UCH-1 (cell line): Measurements from ENCODE around the genes MORC1, C3orf52 and CD200.

GRCh38 chr3:107264831-107265404 lies 112.3 kb upstream of the CCDC54 start:
- RRBS, result no CpG with 5 or more reads among the region's 10 CpGs

GRCh38 chr3:107367427-107367755 lies 9.8 kb upstream of the CCDC54 start:
- RRBS, result no CpG with 5 or more reads among the region's 5 CpGs

- RRBS, result no CpG with 5 or more reads among the region's 9 CpGs
Observed at GRCh38 chr3:107432193-107432530, 54.9 kb downstream of the CCDC54 start.

DNA sequence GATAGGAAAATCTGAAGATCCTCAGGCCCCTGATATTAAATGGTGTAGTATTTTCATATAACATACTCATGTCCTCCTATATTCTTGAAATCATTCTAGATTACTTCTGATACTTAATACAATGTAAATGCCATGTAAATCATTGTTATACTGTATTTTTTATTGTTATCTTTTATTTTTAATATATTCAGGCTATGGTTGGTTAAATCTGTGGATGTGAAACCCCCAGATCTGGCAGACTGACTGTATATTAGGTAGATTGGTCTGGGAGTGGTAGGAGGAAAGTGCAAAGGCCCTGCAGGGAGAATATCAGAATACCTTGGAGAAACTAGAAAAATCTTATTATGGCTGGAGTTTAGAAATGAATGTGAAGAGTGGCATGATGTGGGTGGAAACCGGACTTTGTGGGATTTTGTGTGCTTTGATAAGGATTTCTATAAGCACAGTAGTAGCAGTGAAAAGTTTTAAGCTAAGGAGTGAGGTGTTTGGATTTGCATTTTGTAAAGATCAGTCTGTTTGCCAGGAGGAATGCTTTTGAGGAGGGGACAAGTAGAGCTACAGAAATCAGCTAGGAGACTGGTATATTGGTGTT lies 91.9 kb downstream of the BBX start:
- RRBS, result no CpG with 5 or more reads among the region's 1 CpG

DNA sequence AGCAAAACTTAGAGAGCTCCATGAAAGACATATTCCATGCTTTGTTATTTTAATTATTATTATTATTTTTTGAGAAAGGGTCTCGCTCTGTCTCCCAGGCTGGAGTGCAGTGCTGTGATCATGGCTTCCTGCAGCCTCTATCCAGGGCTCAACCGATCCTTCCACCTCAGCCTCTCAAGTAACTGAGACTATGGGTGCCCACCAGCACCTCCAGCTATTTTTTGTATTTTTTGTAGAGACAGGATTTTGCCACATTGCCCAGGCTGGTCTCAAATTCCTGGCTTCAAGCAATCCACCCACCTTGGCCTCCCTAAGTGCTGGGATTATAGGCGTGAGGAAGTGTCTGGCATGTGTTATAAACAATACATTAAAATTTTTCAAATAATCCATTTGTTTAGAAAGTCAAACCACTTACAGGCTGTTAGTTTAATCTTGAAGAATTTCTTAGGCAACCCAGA lies 49.8 kb downstream of the CD47 start:
- RRBS, result no CpG with 5 or more reads among the region's 3 CpGs

- RRBS, result no CpG with 5 or more reads among the region's 4 CpGs
Observed at GRCh38 chr3:108826438-108826719, 3.8 kb downstream of the TRAT1 start.

GRCh38 chr3:109117805-109118524 lies at the start of gene MORC1:
TSS of gene MORC1 (minus strand) at chr3:109118134.
- RRBS, result no CpG with 5 or more reads among the region's 44 CpGs

DNA sequence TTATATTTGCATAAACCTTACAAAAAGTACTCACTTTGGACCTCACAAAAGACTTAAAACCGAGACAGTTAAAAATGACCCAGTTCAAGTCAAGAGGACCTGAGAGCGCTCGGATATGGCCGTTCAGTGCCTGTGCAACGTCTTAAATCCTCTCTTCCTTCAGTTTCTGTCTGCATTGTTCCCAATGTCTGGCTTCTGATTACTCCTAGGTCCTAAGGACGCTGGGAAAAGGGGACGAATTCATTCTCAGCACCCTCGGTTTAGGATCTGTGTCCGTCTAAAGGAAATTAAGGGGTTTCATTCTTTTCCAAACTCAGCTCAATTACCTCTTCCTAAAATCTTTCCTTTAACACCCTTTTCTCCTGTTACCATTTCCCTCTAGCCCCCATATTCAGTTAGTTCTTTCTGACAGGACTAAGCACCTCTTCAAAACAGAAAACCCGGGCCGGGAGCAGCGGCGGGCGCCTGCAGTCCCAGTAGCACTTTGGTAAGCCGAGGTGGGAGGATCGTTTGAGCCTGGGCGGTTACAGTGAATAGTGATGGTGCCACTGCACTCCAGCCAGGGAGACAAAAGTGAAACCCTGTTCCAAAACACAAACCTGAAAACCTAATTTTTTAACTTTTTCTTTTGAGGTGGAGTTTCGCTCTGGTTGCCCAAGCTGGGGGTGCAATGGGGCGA lies 920 bp downstream of the DPPA4 start:
- RRBS, result no CpG with 5 or more reads among the region's 19 CpGs

DNA sequence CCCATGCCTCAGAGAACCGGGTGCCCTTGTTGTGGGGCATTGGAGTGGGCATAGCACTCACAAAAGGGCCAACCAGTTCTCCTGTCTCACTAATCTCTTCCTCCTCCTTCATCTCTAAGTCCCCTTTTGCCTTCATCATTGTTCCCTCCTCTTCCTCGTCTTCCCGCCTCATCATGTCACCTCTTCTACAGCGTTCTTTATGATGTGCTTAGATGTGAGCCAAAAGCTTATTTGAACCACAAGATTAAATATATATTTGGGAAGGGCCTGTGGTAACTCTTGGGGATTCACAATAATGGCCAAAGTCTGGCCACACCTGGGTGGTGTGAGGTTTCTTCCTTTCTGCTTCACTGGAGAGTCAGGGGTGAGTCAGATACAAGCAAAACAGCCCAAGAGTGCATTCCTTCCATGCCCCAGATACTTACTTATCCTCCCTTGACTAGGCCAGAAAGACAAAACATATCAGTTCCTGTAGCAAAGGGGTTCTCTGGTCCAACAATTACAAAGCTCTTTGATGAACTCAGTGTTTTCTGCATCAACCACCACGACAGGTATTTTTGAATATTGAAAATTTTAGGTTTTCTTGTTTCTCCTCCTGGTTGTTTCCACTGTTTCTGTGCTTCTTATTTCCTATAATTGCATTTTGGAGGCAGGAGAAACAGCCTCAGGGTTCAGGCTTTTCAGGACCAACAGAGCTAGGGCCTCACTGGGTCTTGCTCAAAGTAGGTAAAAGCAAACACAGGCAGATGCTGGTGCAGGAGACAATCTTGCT lies 933 bp downstream of the ZBED2 start:
- RRBS, result no CpG with 5 or more reads among the region's 5 CpGs

GRCh38 chr3:111712457-111712894 lies 38.0 kb downstream of the PLCXD2 start:
- RRBS, result 83% methylated on average over 1 of the region's 9 CpGs

DNA sequence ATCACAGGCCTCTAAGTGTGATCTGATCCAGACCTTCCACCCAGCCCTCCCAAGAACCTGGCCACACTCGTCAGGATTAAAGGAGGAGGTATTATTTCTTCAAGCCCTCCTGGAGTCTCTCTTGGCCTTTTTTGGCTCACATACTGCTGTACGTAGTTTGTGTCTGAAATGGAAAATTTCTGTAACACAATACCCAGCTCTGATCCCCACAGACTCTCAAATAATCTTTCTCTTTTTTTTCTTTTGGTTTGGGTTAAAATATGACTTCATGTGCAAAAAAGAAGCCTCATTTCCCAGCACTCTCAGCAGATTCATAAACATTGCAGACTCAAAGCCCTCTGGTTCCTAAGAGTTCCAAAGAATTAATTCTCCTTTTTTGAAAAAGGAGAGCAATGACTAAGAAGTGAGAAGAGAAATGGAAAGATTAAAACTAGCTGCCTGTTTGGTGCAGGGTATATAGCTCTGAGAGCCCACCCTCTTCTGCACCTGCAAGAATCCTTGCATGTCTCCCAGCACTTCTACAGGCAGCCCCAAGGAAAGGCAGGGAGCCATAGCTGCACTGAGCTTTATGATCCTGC lies 88.2 kb downstream of the PLCXD2 start:
- RRBS, result no CpG with 5 or more reads among the region's 2 CpGs

GRCh38 chr3:111851290-111852054 lies 7.6 kb upstream of the PHLDB2 start:
- RRBS, result no CpG with 5 or more reads among the region's 8 CpGs

DNA sequence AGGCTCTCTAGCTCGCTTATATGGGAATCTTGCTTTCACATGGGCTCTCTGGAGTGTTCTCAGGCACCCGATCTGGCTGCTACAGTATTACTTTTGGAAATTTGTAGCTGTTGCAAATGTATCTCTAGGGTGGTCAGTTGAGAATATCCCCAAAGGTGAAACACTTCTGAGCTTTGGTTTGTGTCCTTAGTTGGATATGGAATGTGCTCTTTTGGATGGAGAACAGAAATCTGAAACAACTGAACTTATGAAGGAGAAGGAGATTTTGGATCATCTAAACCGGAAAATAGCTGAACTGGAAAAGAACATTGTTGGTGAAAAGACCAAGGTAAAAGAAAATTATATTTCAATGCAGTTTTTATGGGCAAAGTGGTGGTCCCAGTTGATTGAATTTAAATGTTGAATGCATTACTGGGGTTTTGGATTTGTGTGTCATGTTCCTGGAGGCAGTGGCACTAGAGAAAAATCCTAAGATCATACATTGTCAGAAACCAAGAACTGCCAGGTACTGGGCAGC lies 58.7 kb upstream of the ABHD10 start:
- RRBS, result no CpG with 5 or more reads among the region's 3 CpGs

DNA sequence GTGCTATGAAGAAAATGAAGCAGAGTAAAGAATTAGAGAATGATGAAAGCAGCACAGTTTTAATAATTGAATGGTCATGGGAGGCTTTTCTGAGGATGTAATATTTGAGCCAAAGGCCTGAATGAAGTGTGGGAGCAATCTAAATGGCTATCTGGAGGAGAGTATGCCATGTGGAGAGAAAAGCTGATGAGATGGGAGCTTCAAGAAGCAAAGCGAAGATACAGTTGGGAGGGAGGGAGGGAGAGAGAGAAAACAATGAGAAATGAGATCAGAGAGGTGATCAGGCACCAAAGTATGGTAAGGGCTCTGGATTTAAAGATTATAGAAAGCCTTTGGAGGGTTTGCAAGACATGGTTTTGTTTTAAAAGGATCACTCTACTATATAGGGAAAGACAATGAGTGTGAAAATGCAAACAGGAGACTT lies 6.8 kb downstream of the ABHD10 start:
- RRBS, result no CpG with 5 or more reads among the region's 1 CpG

DNA sequence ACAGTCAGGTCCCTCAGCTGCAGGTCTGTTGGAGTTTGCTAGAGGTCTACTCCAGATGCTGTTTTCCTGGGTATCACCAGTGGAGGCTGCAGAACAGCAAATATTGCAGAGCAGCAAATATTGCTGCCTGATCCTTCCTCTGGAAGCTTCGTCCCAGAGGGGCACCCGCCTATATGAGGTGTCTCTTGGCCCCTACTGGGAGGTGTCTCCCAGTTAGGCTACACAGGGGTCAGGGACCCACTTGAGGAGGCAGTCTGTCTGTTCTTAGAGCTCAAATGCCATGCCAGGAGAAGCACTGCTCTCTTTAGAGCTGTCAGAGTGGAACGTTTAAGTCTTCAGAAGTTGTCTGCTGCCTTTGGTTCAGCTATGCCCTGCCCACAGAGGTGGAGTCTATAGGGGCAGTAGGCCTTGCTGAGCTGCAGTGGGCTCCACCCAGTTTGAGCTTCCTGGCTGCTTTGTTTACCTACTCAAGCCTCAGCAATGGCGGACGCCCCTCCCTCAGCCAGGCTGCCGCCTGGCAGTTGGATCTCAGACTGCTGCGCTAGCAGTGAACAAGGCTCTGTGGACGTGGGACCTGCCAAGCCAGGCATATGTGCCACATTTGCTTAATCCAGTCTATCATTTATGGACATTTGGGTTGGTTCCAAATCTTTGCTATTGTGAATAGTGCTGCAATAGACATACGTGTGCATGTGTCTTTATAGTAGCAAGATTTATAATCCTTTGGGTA lies 13.8 kb upstream of the C3orf52 start:
- RRBS, result no CpG with 5 or more reads among the region's 9 CpGs

- RRBS, result no CpG with 5 or more reads among the region's 1 CpG
Observed at GRCh38 chr3:112074670-112074963, 11.6 kb upstream of the C3orf52 start.

GRCh38 chr3:112086132-112087170 lies at the start of gene C3orf52:
TSS of gene C3orf52 (plus strand) at chr3:112086389.
- RRBS, result 2% methylated on average over 26 of the region's 73 CpGs

- RRBS, result no CpG with 5 or more reads among the region's 7 CpGs
Observed at GRCh38 chr3:112092260-112093098, 6.3 kb downstream of the C3orf52 start.

GRCh38 chr3:112299468-112299750 lies 5.4 kb upstream of the SLC9C1 start:
- RRBS, result no CpG with 5 or more reads among the region's 1 CpG

DNA sequence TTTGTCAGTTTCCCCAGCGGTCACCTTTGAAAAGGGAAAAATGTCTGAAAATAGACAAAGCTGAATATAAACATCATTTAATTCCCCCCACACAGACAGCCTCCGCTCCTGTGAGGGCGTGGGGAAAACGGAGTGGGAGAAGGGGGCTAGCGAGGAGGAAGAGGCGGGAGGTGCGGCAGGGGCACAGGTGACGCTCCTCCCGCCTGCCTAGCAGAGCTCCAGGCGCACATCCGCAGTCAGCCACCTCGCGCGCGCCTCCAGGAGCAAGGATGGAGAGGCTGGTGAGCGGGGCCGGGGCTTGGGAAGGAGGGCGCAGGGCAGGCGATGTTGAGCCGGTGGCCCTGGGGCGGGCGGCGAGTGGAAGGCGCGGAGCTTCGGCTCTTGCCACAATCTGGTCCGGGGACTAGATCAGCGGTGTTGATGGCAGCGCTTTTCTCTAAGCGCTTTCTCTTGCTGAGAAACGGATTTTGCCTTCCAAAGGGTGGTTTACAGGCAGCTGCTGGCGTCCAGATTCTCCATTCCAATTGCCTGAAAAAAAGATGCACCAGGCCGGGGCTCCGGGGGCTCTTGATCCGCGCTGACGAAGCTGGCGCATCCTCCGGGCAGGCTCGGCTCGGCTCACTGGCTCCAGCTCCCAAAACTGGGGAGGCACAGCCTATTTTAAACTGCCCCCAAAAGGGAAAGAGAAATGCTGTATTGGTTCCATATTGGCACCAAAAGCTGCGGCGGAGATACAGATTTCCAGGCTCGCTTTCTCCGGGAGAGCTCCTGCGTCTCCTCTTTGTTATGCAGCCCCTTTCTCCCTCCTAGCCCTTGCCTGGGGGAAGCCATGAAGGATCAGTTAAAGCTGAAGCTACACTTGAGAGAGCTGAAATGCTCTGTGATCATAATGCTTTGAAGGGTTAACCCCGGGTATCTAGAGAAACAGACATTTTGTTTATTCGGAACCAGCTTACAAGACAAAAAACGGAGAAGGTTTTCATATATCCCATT lies at the start of gene CD200:
Gene CD200 (plus strand): TSS at position 213 of the 993 bp plus-strand sequence.
- RRBS, result 8% methylated on average over 17 of the region's 49 CpGs